Jurkat, Clone E6-1 (cell line): Measurements from ENCODE around the genes TPGS1 and ARID3A.

- RRBS, result no CpG with 5 or more reads among the region's 64 CpGs
Measured at GRCh38 chr19:70743-71201, 36.1 kb upstream of the OR4F17 start.

GRCh38 chr19:266991-267657, 24.1 kb downstream of the PLPP2 start:
- RRBS, result 8% methylated on average over 16 of the region's 76 CpGs

DNA sequence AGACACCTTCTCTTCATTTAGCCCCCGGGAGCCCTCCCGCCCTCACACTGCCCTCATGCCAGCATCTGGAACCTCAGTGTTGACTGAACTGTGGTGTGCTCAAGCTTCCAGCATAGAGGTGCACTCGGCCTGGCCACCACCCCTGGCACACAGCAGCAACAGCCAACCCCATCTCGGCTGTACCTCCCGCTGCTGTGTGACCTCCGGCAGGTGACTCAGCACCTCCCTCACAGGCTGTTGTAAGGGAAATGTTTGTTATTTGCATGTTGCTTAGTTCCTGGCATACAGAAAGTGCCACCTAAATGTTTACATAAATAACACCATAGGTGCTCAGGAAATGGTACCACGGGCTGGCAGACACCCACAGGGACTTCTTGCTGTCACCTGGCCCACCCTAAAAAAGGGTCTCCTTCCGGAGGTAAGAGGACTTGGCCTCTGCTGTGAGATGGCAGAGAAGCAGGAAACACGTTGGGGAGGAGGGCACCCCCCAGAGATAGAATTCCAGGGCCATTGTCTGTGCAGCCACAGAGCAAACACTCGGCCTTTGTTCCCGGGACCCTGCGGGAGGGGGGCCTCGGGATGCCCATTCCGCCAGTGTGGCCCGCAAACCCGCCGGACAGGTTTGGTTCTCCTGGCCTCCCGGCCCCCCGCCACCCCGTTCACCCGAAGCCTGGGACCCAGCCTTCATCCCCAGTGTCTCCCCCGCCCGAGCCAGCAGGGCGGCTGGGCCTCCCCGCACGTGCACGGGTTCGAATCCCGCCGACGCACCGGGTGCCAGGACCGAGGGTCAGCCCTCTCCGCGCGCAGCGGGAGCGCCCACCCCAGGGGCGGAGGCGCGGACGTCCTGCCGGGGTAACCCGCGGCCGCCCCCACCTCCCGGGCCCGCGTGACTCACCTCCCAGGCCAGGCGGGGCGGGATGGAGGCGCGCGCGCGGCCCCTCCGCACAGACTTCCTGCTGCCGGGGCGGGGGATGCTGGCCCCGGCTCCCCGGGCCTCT, 847 bp downstream of the PLPP2 start:
- RRBS, result 75% methylated on average over 22 of the region's 61 CpGs

- RRBS, result no CpG with 5 or more reads among the region's 11 CpGs
Measured at GRCh38 chr19:327789-328383, 16.7 kb downstream of the MIER2 start.

DNA sequence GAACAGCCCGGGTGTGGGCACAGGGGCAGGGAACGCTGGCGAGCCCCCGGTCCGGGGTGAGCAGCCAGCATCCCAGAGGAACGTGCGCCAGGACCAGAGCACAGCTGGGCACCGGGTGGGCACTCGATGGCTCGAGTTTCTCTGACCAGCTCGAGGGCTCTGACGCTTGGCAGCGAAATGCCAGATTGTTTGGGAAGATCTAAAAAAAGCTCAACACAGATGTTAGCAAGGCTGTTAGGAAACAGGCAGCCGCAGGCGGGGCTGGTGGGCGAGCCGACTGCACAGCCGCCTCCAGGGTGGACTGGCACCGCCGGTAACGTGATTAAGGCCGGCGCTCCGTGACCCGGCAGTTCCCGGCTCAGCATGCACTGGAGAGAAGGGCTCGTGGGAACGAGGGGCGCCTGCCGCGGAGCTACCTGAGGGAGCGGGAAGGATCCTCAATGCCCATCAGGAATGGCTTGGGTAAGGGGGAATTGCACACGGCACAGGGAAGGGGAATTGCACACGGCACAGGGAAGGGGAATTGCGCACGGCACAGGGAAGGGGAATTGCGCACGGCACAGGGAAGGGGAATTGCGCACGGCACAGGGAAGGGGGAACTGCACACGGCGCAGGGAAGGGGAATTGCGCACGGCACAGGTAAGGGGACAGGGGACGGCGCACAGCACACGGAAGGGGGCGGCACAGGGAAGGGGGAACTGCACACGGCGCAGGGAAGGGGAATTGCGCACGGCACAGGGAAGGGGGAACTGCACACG, 18.2 kb upstream of the C2CD4C start:
- RRBS, result 75% methylated on average over 8 of the region's 53 CpGs

- RRBS, result 2% methylated on average over 39 of the region's 76 CpGs
Measured at GRCh38 chr19:507344-508077, at the start of gene TPGS1. Gene TPGS1, plus strand, starts transcription at chr19:507497.

DNA sequence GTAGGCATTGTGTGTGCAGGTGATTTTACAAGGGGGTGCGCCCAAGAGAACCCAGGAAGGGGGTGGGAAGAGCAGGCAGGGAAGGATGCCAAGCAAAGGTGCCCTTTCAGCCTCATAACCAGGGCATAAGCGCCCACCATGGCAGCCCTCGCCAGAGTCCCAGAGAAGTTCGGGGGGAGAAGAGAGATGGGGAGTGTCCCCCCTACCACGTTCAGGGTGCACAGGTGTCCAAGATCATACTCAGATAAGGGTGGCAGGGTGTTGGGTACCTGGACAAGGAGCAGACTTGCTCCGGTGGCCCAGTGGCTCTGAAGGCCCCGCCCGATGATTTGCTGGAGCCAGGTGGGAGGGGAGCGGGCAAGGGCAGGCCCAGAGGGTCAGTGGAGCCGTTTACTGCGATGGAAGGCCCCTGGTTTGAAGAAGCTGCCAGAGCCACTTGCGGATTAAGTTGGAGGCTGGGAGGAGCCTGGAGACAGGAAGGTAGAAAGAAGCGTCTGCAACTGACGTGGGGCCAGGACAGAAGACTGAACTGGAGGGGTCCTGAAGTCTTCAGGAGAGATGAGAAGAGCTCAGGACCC, 1.4 kb downstream of the TPGS1 start:
- RRBS, result no CpG with 5 or more reads among the region's 14 CpGs

- RRBS, result 3% methylated on average over 13 of the region's 101 CpGs
Measured at GRCh38 chr19:530621-531647, 626 bp upstream of the CDC34 start.

DNA sequence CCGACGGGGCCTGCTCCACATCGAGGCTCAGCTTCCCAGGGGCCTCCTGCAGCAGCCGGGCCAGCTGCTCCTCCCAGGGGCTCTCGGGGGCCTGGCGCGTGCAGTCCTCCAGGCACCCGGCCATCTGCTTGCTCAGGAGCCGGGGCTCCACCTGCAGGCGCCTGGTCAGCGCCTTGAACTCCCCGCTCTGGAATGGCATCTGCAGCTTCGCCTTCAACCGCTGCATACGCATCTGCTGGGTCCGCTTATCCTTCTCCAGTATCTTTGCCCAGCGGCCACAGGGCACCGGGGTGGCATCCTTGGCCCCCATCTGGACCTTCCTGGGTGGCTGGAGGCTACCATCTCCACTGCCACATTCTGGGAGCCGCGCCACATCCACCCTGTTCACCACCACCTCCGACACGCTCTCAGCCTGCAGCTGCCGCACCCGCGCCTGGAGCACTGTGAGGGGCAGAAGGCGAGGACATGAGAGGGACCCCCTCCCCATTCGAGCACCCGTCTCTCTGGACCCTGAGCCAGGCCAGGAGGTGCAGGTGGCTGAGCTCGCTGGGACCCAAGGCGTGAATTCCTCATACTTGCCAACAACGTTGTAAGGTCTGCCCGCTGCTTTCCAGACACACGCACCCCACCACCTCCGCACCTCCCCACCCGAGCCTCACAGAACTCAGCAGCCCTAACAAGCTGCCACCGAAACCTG, 3.5 kb downstream of the POLRMT start:
- RRBS, result no CpG with 5 or more reads among the region's 36 CpGs

DNA sequence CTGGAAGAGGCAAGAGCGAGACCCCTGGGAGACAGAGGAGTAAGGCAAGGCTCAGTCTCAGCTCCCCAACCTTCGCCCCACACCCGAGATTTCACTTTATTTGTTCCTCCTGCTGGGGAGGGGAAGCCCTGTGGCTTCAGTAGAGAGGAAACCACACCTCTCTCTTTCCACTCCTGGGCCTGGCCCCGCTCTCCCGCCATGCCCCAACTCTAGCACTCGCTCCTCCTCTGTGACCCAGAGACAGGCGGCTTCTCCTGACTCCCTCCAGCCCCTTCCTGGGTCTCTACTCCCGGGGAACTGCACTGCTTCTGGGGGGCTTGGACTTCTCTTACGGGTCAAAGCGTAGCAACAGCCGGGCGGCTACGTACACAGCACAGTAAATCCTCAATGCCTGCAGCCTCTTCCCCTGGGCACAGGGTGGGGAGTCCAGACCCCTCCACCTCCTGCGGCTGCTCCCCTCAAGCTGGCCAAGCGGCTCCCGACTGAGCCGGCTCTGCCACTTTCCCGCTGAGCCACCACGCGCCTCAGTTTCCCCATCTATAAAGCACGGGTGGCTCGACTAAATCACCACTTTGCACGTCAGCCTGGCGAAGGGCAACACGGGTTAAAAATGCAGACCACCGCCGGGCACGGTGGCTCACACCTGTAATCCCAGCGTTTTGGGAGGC, 1.5 kb downstream of the RNF126 start:
- RRBS, result 2% methylated on average over 4 of the region's 29 CpGs

GRCh38 chr19:676769-677047, 516 bp downstream of the FSTL3 start:
- RRBS, result 75% methylated on average over 10 of the region's 14 CpGs

DNA sequence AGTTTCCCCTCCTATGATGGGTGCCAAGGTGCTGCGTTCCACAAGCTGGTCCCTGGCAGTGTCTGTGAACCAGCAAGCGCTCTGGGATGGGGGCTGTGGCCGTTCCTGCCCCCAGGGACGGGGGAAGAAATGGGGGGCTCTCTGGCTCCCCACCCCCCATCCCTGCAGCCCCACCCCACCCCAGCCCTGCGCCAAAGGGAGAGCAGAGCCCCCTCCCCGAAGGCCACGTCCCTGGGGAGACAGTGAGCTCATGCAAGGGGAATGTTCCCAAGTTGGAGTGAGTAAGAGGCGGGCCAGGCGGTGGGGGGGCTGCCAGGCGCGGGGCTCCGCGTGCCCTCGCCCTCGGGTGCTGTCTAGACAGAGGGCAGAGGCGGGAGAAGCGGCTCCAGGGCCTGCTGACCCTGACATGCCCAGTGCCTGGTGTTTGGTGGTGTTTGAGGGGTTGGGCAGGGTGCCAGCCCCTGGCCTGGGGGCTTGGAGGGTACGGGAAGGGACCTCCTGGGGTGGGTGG, 911 bp downstream of the FSTL3 start:
- RRBS, result no CpG with 5 or more reads among the region's 18 CpGs

DNA sequence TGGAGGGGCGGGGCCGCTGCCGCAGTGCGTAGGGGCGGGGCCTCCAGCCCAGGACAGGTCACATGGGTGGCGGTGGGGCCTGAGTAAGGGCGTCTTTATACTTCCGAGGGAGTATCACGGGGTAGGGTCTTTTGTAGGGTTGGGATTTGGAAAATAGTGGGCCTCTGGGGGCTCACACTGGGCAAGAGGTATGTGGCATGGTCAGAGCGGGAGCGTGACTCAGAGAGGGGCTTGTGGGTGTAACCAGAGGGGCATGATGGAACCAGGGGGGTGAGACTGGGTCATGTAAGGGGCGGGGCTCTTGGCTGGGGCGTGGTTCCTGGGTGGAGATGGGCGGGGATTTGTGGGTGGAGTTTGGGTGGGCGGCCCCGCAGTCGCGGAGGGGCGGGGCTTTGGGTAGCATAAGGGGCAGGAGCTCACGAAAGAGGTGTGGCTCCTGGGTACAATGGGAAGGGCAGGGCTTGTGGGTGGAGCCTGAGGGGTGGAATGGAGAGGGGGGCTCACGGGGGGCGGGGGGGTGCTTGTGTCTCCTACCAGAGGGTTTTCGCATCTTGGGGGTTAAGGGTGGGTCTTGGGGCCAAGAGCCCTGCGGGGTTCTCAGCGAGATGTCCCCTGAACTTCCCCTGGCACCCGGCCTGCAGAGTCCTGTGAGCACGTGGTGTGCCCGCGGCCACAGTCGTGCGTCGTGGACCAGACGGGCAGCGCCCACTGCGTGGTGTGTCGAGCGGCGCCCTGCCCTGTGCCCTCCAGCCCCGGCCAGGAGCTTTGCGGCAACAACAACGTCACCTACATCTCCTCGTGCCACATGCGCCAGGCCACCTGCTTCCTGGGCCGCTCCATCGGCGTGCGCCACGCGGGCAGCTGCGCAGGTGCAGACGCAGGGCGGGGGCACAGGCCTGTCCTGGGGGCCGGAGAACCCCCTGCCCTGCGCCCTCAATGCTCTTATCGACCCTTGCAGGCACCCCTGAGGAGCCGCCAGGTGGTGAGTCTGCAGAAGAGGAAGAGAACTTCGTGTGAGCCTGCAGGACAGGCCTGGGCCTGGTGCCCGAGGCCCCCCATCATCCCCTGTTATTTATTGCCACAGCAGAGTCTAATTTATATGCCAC, 4.9 kb downstream of the FSTL3 start:
- RRBS, result no CpG with 5 or more reads among the region's 58 CpGs

DNA sequence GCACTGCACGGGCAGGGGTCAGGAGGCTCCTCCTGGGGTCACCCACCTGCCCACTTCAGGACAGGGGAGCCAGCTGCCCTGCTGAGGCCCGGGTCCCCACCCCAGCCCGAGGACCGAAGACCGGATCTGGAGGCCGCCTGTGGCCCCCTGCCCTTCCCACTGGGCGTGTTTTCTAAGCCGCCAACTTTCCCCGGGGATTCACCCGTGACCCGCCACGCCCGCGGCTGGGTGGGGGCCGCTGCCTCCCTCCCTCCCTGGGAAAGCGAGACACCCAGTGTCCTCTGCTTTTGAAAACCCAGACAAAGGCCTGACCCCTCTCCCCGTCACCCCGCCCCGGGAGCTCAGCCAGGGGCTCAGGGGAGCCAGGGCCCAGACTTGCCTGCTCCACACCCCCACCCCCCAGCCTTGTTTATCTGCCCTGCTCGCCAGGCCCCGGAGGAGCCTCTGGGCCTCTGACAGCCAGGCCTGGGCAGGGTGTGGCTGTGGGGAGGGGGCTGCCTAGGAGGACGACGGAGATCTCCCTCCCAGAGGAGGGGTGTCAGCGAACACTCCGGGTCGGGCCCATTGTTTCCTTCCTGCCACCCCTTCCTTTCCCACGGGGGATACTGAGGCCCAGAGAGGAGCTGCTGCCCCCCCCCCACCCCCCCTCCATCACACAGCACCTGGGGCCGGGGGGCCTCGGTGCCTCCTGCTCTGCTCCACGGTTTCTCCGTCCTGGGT, 1.4 kb downstream of the PALM start:
- RRBS, result 85% methylated on average over 6 of the region's 31 CpGs

- RRBS, result 77% methylated on average over 3 of the region's 15 CpGs
Measured at GRCh38 chr19:755005-755599, 4.2 kb downstream of the MISP start.

DNA sequence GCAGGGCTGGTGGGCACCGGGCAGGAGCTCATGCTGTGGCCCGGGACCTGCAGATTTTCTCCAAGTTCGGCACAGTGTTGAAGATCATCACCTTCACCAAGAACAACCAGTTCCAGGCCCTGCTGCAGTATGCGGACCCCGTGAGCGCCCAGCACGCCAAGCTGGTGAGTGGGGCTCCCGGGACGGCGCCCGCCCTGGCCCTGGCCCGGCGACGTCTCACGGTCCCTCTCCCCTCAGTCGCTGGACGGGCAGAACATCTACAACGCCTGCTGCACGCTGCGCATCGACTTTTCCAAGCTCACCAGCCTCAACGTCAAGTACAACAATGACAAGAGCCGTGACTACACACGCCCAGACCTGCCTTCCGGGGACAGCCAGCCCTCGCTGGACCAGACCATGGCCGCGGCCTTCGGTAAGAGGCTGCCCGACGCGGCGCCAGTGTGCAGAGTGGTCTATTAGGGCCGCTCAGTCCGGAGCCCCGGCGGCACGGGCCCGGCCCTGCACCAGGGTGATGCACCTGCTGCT, 7.6 kb downstream of the PTBP1 start:
- RRBS, result 95% methylated on average over 2 of the region's 39 CpGs

GRCh38 chr19:855421-855804, 3.3 kb downstream of the ELANE start:
- RRBS, result 83% methylated on average over 4 of the region's 29 CpGs

- RRBS, result 98% methylated on average over 5 of the region's 28 CpGs
Measured at GRCh38 chr19:870950-871351, 11.5 kb downstream of the CFD start.

DNA sequence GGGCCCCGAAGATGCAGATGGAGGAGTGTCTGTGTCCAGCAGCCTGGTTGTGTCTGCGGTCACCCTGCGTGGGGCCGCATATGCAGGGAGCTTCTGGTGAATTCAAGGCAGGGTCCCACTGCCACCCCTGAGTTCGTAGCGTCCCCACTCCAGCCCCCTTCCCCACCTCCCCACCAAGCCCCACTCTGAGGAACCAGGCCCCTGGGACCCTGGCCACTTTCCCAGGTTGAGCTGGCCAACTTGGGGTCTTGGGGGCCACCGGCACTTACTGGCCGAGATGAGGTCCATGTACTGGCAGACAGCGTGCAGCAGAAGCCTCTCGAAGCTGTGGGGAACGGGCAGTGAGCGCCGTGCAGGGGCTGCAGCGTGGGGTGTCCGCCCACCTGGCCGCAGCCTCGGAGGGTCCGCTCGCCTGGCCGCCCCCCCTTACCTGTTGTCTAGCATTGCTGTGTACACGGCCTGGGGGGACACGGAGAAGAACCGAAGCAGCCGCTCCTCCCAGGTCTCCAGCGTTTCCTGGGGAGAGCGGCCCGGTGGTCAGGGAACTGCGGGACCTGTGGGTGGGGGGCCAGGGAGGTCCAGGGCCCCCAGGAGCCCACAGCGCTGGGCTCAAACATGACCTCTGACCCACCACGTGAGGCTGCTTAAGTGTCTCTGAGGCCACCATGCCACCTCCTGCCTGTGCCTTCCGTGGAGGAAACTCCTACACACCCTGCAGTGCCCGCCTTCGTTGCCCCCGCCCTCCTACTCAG, 6.4 kb upstream of the MED16 start:
- RRBS, result no CpG with 5 or more reads among the region's 34 CpGs

- RRBS, result 2% methylated on average over 56 of the region's 108 CpGs
Measured at GRCh38 chr19:925245-926185, at the start of gene ARID3A. Gene ARID3A, plus strand, starts transcription at chr19:926035.